HL-60 (cell line): ENCODE data around the genes STAG1, IL20RB, CEP70 and FAIM.

DNA sequence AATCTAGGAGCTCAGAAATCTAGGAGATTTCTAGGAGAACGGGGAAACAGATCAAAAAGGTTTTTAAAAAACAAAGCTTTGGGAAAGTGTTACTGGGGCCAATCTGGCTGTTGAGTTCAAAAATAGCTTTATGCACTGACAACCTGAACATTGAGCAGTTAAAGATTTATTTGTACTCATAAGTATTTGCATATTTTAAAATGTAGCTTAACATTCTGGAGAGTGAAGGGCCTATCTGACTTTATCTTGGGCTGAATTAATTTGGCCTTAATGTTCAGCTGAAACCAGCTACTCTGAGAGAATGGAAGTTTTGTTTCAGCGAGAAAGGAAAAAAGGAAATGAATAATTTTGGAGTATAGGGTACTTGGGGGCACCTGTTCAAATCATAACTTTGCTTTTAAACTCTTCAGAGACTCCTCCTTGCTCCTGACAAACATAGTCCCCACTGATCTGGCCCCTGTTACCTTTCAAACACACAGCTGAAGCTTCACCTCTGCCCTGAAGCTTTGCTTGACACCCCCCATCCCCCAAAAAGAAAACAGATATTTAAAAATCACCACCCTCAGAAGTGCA, 1.8 kb downstream of the PPP2R3A start:
- RRBS: no CpG with 5 or more reads among the region's 2 CpGs

GRCh38 chr3:136625124-136625701, 127.0 kb downstream of the STAG1 start:
- RRBS: no CpG with 5 or more reads among the region's 3 CpGs

DNA sequence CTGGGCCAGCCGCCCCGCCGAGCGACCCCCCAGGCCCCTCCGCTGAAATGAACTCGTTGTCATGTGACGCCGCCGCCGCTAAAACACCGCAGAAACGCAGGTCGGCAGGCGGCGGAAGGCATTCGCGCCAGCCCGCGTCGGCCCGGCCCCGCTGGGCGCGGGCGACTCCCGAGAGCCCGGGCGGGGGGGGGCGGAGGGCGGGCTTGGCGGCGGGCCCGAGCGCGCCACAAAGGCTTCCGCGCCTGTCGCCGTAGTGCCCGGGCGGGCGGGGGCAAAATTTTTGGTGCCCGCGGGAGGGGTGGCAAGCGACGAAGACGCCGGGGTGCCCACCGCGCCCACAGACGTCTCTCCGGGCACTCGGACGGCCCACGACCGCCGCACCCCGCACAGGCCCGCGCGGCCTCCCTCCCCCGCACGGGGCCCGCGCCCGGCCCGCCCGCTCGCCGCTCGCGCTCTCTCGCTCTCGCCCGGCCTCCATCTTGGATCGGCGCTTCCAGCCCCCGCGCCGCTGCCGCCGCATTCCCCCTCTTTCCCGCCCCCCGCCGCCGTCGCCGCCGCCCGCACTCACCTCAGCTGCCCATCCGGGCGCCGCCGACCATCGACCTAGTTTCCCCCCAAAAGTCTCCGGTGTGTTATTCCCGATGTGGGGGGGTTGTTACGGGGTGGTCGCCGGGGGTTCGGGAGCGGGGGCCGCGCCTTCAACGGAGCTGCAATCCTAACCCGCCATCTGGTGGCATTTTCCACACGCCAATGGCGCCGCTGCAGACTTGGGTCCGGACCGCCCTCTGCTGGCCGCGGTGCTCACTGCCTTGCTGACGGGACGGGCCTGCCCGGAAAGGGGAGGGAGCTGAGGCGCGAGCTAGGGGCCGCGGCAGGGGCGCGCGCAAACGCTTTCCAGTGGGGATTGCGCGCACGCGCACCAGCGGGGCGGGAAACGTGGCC, at the start of gene STAG1:
Gene STAG1 (minus strand): TSS at position 752 of the 942 bp plus-strand sequence.
- RRBS: 3% methylated on average over 71 of the region's 131 CpGs

- RRBS: no CpG with 5 or more reads among the region's 11 CpGs
Measured at GRCh38 chr3:136818060-136818801, 695 bp upstream of the SLC35G2 start.

DNA sequence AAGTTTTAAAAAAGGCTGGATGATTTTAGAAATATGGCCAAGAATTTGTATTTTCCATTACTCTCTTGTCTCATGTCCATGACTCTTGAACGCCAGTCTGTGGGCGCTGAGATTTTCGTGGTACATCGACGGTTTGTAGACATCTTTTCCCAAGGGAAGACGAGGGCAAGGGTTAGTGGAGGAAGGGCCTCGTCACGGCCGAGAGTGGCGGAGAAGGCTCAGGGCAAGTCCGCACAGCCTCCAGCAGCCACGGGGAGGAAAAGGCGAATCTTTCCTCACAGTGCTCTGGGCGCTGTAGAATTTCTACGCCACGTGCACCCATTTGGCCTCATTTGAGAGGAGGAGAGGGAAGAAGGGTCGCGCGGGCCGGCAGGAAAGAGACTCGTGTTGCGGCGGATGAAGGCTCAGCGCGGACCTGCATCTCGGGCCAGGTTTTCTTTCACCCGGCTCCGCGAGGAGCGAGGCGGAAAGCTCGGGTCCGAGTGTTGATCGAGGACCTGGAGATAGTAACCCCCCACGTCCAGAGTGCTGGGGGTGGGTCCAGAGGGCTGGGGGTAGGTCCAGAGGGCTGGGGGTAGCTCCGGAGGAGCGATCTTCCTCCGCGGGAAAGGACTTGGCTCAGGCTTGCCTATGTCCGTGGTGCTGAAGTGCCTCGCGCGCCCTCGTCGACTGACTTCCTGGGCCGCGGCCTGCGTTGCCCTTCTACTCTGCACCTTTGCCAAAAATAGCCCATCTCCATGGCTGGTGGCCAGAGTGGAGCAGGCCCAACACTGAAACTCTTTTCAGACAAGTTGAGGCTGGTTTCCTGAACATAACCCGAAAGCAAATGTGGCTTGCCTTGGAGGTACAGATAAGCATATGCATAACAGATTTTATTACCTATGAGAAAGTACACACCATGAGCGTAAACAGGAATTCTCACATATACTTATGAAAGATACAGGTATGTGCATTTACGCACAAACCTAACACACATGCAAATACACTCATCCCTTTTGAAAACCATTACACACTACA, 1.1 kb downstream of the SLC35G2 start:
- RRBS: 4% methylated on average over 7 of the region's 51 CpGs

GRCh38 chr3:136852168-136852473, 9.9 kb upstream of the NCK1 start:
- RRBS: no CpG with 5 or more reads among the region's 3 CpGs

- RRBS: no CpG with 5 or more reads among the region's 8 CpGs
Measured at GRCh38 chr3:136957513-136958388, at the start of gene IL20RB. IL20RB (plus strand) TSS chr3:136957983.

DNA sequence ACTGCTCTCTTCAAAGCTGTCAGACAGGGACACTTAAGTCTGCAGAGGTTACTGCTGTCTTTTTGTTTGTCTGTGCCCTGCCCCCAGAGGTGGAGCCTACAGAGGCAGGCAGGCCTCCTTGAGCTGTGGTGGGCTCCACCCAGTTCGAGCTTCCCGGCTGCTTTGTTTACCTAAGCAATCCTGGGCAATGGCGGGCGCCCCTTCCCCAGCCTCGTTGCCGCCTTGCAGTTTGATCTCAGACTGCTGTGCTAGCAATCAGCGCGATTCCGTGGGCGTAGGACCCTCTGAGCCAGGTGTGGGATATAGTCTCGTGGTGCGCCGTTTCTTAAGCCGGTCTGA, 11.3 kb downstream of the IL20RB start:
- RRBS: no CpG with 5 or more reads among the region's 14 CpGs

DNA sequence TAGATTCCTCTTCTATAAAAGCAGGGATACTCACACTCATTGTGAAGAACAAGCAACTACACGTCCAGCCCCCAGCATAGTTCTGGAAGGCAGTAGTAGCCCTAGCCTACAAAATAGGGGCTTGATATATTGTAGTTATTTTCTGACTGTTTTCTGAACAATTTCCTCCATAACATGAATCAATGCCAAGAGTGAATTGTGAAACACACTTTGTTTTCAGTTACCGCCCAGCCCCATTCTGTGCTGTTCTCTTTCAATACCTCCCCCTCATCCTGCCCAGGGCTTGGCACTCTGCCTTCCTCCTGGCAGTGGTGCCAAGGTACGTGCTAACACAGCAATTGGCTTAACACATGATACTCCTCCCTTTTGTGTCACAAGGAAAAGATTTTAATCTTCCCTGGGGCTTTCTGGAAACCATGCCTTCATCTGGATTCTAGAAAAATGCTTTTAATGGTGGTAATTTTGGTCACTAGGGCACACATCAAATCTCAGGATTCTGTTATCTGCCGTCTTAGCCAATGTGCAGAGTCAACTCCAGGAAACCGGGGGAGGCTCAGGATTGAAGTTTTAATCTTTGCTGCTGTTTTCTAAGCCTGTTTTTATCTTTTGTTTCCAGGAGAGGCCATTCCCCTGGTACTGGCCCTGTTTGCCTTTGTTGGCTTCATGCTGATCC, 37.2 kb downstream of the IL20RB start:
- RRBS: no CpG with 5 or more reads among the region's 5 CpGs

GRCh38 chr3:137032471-137032928, 74.7 kb downstream of the IL20RB start:
- RRBS: 12% methylated on average over 12 of the region's 25 CpGs

DNA sequence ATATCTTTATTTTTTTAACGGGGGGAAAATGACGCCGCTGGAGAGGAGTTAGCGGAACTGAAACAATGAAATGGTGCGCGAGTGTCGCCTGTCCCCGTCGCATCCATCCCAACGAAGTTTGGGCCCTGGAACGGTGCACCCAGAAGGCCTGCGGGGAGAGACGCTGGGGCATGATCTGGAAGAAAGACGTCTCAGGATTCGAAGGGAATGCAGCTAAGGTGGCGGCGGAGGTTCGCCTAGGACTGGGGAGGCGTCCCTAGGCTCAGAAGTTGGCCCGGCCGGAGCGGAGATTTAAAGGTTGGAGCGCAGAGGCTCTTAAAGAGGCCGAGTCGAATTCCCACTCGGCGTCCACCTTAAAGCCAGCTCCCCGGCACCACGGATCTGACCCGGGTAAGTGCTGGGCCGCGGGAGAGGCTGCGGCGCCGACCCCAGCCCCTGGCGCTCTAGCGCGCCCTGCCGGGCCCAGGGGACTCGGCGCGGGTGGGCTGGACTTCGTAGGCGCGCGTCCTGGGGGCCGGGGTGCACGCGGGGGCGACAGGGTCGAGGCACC, 368 bp upstream of the MRAS start:
- RRBS: 3% methylated on average over 28 of the region's 51 CpGs

DNA sequence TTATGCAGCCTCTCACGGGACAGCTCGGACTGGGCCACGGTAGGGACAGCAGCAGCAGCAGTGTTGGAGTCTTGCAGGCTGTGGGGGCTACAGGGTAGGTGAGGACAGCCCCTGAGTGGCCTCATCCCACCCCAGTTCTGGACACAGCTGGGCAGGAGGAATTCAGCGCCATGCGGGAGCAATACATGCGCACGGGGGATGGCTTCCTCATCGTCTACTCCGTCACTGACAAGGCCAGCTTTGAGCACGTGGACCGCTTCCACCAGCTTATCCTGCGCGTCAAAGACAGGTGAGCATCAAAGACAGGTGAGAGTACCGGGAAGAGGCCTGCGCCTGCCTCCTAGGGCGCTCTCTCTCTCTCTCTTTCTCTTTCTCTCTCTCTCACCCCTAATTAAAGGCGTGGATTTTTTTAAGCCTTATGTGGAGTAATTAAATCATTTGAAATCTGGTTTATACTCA, 37.2 kb upstream of the ESYT3 start:
- RRBS: no CpG with 5 or more reads among the region's 17 CpGs

DNA sequence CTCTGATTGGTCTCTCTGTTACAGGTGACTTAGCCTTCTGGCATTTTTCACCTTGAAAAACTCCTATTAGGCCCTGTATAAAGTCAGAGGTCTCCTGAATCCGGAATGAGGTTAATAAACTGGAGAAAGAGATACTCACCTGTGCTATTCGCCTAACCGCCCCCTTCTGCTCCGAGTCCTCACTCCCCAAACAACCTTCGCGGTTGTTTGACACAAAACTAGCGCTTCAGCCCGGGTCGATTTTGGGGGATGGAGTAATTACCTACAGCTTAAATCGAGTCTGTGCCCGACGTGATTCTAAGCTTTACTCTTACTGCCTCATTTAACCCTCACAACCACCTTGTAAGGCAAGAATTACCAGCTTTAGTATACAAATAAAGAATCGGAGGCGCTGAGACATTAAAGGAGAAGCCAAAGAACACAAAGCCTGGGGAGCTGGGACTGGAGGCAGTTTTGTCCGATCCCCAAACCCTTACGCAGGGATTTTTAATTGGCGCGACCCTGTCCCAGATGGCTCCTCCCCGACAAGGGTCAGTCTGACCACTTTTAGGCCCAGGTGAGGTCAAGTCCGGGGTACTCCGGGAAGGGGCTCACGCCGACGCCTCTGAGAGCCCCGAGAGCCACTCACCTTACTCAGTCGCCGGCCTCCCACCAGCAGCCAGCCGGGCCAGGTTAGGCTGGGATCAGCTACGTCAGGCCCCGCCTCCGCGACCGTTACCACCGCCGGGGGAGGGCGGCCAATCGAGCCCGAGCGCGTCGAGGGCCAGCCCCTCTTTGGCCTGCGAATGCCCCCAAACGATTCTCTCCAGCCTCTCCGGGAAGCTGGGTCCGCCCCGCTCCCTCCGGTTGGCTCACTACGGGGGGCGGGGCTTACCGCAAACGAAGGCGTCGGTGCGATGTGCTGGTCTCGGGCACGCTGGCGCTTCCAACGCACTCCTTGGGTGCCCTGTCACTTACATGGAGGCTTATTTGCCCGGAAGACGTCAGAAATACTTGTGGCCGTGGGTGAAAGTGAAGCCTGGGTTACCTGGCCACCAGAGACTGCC, at the start of gene CEP70:
Gene CEP70 (minus strand): TSS at position 691 of the 1,046 bp plus-strand sequence.
- RRBS: 10% methylated on average over 28 of the region's 61 CpGs

- RRBS: no CpG with 5 or more reads among the region's 17 CpGs
Measured at GRCh38 chr3:138594616-138595510, 803 bp upstream of the CEP70 start.

- RRBS: 22% methylated on average over 31 of the region's 69 CpGs
Measured at GRCh38 chr3:138608414-138609147, at the start of gene FAIM. FAIM (plus strand) TSS chr3:138608771.

- RRBS: 2% methylated on average over 13 of the region's 50 CpGs
Measured at GRCh38 chr3:138914991-138915805, 31.7 kb downstream of the FOXL2 start.

DNA sequence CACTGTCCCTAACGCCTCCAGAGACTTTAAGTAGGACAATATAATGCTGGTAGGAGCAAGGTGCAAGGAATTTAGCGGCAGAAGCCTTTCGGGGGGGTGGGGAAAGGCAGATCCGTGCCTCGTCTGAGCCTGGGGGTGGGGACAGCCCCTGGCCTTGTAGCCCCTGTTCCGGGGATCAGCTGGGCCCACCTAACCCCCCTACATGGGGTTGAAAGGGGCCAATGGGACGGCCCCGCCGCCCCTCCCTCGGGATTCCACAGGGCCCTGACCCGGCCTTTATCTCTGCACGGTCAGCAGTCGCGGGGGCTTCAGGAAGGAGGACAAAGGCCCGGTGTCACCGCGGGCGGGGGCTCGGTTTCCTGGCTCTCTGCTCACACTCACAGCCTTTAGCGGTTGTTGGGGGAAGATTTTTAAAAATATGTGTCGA, 8.1 kb downstream of the FOXL2 start:
- RRBS: 6% methylated on average over 8 of the region's 21 CpGs

DNA sequence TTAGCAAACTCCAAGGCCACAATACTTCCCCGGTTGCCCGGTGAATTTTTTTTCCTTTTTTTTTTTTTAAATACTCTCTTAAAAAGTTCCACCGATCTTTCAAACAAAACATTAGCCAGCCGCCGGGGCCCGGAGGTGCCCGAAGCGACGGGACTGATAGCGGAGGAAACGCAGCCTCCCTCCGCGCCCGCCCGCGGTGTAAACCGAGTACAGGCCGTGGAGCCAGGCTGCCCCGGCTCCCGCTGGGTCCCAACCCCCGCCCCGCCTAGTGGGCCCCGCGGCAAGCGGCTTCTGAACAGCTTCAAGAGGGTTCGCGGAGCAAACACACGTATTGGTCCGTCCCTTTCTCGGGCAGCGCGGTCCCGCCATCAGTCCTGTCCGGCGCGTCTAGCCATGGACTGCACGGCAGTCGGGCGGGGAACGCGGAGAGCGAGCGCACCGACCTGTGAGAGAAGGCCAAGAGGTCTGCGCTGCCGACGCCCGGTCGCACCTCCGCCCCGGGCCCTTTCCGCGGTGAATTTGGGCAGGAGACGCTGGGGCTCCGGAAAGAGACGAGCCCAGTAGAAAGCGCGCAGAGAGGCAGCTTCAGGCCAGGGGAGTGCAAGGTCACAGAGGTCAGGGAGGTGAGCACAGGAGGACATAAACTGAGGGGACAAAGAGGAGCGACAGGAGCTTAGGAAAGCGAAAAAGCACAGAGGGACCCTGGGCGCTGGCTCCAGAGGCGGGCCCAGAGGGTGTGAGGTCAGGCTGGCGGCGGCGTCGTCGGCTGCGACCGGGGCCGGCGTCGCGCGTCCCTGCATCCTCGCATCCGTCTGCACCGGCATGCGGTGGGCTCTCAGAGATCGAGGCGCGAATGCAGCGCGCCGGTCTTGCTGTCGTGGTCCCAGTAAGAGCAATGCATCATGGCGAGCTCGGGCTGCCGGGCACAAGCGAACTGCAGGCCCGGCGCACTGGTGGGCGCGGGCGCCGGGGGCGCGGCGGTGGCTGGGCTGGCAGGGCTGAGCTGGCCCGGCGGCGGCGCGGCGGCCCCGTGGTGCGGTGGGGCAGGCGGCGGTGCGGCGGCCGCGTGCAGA, 1.8 kb downstream of the FOXL2 start:
- RRBS: 6% methylated on average over 44 of the region's 112 CpGs

DNA sequence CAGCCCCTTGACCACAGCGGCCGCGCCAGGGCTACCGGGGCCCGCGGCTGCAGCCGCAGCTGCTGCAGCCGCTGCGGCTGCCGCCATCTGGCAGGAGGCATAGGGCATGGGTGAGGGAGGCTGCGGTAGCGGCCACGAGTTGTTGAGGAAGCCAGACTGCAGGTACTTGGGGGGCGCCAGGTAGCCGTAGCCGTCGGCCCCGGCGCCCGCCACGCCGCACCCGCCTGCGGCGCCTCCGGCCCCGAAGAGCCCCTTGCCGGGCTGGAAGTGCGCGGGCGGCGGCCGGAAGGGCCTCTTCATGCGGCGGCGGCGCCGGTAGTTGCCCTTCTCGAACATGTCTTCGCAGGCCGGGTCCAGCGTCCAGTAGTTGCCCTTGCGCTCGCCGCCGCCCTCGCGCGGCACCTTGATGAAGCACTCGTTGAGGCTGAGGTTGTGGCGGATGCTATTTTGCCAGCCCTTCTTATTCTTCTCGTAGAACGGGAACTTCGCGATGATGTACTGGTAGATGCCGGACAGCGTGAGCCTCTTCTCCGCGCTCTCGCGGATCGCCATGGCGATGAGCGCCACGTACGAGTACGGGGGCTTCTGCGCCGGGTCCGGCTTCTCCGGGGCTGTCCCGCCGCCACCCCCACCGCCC, 840 bp downstream of the FOXL2 start:
- RRBS: 10% methylated on average over 33 of the region's 74 CpGs